Measurements from ENCODE around the genes ZCCHC3, RSPO4 and RAD21L1.

DNA sequence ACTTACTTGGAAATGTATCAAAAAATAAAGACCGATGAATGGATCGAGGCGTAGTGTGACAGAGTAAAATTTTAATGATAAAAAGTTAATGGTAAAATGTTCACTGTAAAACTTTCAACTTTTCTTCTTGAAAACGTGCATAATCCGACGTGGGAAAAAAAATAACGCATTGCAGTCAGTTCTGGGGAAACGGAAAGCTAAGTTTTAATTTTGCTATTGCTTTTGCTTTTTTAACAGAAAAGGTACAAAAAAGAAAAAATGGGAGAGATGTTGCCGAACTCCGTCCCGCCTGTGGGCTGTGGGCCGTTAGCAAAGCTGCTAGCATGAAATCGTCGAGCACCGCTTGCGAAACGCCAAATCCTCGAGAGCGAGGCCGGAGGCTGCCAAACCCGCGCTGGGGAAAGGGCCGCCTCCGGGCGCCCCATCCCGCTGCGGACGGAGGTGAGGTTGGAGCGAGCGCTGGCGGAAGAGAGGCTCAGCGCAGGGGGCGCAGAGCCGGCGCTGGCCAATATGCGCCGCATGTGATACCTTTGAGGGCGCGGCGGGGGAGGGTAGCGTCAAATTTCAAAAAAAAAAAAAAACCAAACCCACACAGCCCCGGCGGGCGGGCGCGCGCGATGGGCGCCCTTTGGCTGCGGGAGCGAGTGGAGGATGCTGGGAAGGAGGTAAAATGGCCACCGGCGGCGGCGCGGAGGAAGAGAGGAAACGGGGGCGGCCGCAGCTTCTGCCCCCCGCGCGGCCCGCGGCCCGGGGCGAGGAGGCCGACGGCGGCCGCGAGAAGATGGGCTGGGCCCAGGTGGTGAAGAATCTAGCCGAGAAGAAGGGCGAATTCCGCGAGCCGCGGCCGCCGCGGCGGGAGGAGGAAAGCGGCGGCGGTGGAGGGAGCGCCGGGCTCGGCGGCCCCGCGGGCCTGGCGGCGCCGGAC lies at the start of gene ZCCHC3:
Gene ZCCHC3, plus strand, starts transcription at position 654 of the 925 bp plus-strand sequence.
- RRBS, result 2% methylated on average over 38 of the region's 93 CpGs

DNA sequence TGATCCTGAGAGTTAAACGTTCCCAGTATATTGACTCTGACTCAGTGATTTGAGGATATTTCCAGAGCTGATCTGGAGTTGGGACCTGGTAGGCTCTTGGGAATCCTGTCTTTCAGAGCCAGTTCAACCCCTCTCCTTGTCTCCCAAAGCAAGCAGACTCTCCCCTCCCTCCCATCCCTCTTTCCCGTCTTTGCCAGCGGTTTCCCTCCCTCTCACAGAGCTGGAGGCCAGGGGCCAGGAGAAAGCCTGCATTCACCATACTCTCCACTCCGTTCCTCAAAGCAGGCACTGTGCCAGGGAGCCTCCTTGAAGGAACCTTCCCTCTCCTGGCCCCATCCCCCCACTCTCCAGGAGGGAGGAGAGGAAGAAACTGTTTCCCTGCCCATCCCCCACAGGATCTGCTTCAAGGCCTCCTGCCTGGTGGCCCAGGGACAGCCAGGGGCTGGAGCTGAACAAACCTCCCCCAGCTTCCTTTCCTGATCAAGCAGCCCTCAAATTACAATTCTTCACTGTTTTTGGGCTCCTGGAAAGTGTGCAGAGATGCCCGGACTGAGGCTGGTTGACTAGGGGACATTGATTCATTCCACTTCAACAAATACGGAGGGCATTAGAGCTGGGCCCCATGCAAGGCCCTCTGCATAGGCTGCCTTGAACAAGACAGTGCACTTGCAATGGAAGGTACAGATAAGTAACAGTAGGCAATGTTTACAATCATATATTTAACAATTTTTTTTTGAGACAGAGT lies 3.8 kb downstream of the ZCCHC3 start:
- RRBS, result no CpG with 5 or more reads among the region's 6 CpGs

DNA sequence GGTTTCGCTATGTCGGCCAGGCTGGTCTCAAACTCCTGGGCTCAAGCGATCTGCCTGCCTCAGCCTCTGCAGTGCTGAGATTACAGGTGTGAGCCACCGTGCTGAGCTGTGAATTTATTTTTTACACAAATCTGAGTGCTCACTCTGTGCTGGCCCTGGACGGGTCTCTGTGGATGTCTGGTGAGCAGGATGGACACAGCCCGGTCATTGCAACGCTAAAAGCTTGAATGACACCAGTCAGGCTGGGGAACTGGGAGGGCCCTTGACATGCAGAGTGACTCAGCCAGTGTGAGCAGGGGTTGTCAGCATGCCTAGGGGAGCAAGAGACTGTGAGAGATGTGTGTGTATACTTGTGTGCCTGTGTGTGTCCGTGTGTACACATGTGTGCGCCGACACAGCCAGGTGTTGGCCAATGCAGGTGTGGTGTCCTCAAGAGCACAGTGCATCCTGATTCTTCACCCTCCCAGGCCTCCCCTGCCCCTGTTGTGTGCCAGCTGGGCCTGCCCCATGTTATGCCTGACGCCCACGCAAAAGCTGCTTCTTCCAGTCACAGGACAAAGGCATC lies 16.3 kb downstream of the NRSN2 start:
- RRBS, result no CpG with 5 or more reads among the region's 12 CpGs

DNA sequence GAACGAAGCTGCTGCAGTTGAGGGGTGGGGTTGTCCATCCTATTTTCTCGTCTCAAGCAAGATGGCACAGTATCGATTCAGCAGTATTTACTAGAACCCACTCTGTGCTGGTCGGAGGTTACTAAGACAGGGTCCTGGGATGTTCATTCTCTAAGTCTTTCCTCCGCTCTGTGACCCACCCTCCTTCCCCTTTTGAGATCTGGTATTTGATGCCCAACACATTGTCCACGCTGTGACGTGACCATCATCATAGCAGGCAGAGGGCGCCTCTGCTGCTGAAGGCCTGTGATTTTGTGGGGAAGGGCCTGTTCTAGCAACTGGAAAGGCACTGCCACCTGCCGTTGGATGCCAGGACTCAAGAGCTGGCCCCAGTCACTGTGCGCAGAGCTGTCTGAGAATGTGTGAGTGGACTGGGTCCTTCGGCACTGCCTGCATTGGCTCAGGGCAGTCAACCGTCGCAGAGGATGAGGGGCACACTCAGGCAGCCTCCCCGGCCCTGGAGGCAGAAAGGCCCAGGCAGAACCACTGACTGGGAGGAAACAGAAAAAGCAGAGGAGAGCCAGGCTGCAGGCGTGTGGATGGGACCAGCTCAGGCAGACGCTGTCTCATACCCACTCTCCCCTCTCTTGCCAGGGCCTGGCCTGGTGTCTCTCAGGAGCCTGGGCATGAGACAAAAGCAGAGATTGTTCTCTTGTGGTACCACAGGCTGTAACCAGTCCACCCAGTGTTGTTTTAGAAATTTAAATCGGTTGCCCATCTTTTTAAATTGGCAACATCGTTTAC lies 23.4 kb downstream of the RBCK1 start:
- RRBS, result no CpG with 5 or more reads among the region's 18 CpGs

DNA sequence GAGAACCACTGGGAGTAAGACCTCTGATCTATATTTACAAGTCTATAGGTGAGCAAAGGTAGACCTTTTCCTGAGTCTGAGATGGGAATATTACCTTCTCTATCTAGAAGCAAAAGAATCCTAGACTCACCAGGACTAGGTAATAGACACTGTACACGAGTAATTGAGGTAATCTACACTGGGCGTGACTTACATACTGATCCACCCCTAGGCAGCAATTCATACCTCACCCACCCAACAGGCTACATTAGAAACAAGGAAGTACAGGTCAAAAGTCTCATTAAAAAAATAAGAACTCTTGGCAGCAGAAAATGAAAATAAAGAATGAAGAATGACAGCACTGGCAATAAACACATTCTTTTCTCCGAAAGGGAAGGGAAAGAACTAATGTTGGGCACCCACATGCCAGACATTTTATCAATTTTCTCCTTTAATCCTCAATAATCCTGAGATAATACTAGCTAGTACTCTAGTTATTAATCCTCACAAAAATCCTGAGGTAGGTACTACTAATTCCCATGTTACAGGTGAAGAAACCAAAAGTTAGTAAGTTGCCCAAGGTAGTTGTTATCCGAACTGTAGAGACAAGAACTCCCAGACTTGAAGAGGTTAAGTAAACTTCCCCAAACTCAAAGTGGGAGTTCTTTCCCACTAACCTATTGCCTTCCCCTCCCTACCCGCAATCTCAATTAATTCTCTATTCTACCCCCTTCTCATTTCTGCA lies 7.5 kb downstream of the CSNK2A1 start:
- RRBS, result no CpG with 5 or more reads among the region's 5 CpGs

DNA sequence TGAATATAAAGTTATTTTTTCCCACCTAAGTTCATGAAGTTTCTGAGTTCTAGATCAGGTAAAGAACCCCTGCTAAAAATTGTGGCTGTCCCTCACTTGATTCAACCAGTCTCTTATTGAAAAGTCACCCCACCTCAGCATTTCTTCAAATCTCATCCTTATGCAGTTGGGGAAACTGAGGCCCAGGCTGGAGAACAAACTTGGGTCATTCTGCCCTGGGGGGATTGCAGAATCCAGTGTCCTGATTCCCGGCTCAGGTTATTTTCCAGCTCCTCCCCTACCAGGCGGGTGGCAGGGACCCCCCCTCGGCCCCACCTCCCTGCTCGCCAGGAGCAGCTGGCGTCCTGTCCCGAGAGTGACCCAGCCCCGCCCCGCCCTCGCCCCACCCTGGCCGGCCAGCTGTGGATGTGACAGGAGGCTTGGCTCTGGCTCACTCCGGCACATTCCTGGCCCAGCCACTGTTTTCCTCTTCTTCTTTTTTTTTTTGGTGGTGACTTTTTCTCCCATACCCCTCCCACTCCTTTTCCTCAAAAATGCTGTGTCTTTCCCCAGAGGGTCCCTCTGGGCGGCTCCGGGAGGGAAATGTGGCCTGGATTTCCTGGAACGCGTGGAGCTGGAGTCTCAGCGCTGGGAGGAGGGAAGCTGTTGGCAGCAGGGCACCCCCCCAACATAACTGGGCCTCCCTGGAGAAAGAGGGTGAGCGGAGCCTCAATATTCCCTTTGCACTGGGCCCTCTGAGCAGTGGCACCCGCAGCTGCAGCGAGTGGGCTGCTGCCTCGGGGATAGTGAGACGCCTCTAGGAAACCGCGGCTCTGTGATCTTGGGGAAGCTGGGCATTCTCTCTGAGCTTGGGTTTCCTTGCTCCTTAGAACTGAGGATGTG lies 28.2 kb upstream of the CSNK2A1 start:
- RRBS, result 0% methylated on average over 1 of the region's 23 CpGs

DNA sequence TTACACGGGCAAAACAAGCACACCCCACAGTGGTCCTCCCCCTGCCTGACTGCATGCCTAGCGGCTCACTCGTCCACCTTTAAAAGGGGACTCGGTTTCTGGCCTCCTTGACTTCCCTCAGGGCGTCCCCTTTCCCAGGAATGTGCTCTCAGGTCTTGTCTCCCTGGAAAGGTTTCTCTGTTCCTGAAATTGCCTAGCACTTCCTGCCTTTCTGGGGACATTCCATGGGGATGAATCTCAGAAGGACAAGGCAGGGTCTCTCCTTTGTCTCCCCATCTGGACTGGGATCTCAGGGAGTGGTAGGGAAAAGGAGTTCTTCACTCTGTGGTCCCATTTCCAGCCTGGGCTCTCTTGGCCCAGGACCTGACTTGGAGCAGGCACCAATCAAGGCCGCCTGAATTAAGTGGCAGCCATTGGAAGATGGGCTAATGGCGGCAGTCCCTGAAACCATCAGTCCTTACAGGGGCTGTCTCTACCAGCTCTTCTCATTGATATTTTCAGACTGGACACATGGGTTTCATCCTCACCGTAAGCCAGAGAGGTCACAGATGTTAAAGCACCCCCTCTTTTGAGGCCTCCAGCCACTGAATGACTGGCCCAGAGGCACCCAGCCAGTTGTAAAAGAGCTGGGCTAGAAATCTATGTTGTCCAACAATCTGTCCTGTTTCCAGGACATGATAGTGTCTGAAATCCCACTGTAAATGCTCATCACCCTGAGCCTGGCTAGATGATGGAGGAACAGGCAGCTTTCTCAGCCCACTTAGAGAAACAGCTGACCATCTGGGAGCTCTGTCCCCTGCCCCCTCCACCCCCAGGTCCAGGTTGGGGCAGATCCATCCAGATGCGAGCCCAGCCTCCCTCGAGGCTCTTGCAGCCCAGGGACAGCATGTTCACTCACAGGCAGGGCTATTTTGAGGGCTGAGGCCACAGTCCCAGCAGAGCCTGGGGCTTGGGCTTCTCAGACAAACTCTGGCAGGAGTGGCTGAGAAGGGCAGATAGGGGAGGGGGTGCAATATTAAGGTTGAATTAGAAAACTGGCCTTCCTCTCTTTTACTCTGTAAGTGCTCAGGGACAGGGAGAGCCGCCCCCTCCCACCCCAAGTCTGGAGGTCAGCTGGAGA lies 4.5 kb downstream of the TCF15 start:
- RRBS, result no CpG with 5 or more reads among the region's 11 CpGs

DNA sequence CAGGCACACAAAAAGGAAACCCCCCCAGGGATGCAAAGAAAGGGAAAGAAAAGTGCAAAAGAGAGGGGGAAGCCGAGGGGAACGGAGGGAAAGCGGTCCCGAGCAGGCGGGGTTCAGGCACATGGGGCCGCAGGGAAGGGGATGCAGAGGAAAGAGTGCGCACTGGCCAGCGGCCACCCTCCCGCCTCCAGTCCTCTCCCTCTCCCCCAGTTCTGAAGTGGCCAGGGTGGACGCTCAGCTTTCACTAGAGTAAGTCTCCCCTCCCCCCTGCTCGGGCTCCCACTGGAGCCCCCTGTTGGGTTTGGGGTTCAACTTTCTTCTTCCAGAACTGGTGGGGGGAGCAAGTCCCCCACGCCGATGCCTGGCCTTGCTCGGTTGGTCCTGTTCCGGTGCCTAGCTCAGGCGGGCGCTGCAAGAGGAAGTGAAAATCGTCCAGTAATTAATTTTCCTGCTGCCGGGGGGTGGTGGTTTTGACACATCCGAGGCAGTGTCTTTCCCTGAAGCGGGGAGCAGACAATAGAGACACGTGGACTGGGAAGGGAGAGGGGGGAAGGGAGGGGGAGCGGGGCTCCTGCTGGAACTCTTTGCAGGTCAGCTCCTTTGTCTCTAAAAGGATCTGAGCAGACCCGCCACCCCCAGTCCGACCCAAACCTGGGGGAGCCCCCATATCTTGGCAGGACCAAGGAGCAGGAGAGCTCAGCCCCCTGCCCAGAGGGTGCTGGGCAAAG lies 798 bp upstream of the SCRT2 start:
- RRBS, result 5% methylated on average over 5 of the region's 25 CpGs

- RRBS, result 30% methylated on average over 6 of the region's 15 CpGs
Observed at GRCh38 chr20:699714-700496, 24.3 kb upstream of the SCRT2 start.

DNA sequence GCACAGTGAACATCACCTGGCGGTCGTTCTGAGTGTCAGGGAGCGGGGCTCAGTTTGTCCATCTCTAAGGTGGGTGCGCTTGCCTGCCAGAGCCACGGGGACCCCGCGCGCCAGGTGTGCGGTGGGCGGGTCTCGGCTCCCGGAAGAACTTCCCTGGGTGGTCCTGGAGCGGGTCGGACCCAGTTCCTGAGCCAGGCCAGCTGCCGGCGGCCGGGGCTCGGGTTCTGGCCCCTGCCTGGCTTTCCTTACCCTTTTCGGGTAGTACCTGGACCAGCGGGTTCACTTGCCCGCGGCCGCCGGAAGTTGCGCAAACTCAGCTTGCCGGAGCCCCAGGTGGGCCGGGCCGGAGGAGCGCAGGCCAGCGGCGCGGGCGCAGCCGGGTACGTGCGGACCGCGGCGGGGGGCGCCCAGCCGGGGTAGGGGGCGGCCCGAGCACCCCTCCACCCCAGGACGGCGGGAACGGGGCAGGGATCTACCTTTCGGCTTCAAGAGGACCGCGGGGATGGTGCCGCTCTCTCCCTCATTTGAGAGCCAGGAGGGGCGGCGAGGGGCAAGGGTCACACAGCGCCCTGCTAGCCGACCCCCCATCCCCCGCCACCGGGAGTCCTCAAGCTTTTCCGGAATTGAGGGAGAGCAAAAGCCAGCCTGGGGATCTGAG lies 7.6 kb downstream of the FAM110A start:
- RRBS, result 4% methylated on average over 11 of the region's 57 CpGs

DNA sequence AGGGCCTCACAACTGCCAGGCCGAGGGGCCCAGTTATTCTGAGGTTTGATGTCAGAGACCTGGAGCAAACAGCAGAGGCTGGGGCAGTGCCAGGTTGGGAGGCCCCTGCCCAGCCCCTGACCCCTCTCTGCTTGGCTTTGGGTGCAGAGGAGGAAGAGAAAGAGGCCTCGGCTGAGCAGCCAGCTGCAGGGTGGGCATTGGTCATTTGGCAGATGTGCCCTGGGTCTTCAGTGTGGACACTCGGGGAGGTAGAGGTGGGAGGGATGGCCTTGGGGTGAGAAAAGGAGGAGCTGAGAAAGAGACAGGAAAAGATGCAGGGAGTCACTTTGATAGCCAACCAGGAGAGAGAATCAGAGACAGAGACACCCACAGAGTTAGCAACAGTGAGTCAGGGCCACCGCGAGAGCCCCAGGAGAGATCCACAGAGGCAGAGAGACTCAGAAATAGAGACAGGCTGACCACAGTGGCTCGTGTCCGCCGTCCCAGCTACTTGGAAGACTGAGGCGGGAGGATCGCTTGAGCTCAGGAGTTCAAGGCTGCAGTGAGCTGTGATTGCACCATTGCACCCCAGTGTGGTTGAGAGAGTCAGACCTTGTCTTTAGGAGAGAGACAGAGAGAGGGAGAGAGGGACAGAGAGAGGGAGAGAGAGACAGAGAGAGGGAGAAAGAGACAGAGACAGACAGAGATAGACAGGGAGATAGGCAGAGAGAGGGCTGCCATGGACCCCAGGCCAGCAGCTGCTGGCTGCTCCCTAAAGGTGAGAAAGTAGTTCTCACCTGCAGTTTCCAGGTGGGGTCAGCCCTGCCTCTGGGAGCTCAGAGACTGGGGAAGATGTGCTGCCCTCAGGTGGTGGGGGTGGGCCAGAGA lies 4.7 kb downstream of the ANGPT4 start:
- RRBS, result no CpG with 5 or more reads among the region's 10 CpGs

GRCh38 chr20:973604-974347 lies 28.3 kb downstream of the RSPO4 start:
- RRBS, result no CpG with 5 or more reads among the region's 9 CpGs

DNA sequence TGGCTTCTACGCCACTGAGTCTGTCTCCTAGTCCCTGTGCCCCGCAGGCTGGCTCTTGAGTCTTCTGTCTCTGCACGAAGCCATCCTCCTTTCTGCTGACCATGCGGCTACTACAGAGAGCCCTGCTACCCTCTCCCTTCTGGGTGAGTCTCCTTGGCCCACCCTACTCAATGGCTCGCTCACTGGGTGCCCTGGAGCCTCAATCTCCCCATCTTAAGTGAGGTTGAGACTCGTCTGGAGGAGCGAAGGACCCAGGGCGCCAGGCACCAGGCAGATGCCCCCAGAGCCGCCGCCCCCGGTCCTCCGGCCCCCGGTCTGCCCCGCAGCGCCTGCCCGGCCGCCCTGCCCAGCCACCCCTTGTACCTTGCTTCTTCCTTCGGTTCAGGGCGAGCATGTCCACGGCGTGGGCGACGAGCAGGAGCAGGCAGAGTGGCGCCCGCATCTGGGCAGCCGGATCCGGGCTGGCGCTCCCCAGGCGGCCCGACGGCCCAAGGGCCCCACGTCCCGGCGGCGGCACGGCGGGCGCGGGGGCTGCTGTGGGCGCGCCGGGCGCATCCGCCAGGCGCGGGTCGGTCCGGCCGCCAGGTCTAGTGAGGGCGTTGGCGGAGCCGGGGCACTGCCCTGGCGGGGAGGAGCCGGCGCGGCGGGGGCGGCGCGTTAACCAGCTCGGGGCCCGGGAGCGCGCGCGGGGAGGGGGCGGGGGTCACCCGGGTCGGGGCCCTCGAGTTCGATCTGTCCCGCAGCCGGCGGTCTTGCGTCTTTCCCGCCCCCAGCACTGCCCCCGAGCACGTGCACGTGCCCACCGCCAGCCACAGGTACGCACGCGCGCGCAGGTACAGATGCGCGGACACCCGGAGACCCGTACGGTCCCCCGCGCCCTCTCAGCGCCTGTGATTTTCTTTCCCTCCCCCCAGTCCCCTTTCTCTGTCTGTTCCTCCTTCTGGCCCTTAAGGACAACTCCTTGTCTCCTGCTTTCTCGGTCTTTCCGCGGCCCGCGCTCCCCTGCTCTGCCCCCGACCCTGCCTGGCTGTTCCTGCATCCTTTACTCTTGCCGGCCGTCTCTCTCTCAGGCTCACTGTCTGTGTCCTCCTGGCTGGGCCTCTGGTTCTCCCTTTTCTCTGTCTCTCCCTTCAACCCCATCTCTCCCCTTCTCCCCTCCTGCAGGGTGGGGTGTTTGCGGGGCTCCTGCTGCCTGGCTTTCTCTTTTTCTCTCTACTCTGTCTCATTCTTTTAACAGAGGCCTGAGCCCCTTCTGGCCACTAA lies at the start of gene RSPO4:
Gene RSPO4, minus strand, starts transcription at position 589 of the 1,263 bp plus-strand sequence.
- RRBS, result 5% methylated on average over 25 of the region's 102 CpGs

- RRBS, result no CpG with 5 or more reads among the region's 4 CpGs
Observed at GRCh38 chr20:1105990-1106253, 12.5 kb upstream of the PSMF1 start.

DNA sequence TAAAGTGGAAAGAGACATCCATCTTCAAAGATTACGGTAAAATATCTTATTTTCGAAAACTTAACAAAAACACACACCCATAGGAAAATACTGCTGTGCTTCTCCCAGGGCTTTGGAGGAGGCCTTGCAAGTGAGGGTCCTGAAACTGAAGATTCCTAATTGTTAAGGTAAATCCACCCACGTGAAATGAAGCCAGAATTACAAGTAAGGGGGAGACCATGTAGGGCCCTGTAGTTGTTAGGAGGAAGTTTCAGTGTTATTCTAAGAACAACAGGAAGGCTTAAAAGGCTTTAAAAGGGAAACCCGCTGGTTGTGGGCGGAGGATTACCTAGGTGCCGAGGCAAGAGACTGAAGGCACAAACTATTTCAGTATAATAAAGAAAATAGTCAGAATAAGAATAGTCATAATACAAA lies 10.1 kb upstream of the RAD21L1 start:
- RRBS, result no CpG with 5 or more reads among the region's 6 CpGs

DNA sequence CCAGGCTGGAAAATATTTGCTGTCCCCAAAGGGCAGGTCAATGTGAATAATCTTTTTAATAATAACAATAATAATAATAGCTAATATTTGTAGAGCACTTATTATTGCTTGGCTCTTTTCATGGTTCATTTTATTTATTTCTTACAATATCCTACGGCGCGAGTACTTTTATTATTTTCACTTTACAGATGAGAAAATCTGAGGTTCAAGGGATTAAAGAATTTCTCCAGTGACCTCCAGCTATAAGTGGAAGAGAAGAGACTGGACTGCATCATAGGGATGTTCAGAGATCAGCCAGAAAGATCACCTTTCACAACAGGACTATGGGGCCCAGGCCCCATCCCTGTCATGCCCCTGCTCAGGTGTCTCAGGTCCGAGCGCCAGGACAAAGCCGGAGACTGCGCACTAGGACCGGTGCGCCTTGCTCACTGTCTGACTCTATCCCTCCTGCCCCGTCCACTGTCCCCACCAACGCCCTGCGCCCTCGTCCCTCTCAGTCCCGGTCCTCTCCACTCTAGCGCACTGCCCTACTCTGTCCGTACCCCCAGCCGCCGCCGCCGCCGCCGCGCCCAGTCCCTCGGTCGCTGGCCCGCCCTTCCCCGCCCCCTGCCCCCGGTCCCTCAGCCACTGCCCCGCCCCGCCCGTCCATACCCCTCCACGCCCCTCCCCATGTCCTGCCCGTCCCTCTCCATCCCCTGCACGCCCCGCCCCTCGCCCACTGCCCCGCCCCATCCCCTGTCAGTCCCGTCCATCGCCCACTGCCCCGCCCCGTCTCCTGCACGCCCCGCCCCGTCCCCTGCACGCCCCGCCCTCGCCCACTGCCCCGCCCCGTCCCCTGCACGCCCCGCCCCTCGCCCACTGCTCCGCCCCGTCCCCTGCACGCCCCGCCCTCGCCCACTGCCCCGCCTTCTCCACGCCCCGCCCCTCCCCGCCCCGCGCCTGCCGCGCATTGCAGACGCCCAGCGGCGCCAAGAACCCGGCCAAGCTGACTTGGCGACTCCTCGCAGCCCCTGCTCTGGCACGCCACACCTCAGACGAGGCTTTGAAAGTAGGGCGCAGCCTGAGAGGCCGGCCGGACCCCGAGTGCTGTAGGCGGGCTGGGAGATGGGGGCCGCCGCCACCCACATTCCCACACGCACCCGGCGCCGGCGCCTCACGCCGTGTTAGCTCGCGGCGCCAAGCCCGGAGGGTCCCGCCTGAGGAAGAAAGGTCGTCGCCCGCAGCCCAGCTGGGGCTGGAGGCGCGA lies at the start of gene RAD21L1:
Gene RAD21L1, plus strand, starts transcription at position 952 of the 1,246 bp plus-strand sequence.
- RRBS, result 2% methylated on average over 33 of the region's 97 CpGs

DNA sequence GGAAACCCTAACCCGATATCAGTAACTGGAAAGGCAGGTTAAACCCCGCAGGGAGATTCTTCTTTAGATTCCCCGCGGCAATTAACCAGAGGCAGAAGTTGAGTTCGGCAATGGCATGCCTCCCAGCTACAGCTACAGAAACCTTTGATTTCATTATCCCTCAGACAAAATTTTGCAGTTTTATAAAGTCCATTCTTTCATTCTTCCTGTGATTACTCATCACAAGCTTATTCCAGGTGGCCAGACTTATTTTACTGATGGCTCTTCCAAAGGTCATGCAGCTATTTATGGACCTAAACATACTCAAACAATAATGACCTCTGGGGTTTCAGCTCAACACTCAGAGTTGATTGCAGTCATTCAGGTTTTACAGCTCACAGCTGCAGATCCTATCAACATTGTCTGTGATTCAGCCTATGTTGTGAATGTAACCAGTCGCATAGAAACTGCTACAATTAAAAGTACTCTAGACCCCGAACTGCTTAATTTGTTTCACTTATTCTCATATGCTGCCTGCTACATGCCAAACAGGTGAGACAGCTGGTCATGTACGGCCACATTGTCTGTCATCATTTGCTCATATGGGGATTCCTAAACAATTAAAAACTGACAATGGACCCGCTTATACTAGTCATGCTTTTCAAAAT lies 7.1 kb upstream of the FKBP1A start:
- RRBS, result no CpG with 5 or more reads among the region's 9 CpGs

GRCh38 chr20:1469698-1470832 lies 3.4 kb upstream of the NSFL1C start:
- RRBS, result no CpG with 5 or more reads among the region's 20 CpGs

DNA sequence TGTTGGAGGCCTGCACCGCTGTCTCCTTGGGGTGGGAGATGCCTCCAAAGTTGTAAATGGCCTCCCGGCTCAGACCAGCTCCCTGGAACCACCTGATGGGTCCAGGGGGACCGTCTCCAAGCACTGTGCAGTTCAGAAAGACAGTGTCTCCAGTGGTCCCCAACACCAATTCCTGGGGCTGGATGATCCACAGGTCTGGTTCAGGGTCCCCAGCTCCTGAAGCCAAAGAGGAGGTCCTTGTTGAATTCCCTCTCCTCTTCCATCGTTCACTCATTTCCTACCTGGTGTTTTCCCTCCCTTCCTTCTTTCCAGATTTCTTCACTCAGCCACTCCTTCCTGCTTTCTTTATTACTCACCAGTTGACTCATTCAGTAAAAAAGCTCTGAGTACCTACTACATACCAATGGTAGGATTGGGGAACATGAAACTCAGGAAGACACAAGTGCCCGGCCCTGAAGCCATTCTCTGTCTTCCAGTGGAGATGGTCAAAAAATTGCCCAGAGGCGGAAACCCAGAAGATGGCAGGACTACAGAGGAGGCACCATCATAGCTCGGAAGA lies 11.8 kb upstream of the NSFL1C start:
- RRBS, result no CpG with 5 or more reads among the region's 7 CpGs

- RRBS, result no CpG with 5 or more reads among the region's 14 CpGs
Observed at GRCh38 chr20:1839824-1840529, 55.2 kb upstream of the SIRPA start.

Measured in iris pigment epithelial cell (primary cell).